Occipital lobe (tissue), 2 donors: ENCODE measurements around a stretch of chr12.

GRCh38 chr12:93851026-93851754, 174.0 kb downstream of the CRADD start:
- RAMPAGE, long total RNA, result no peak

GRCh38 chr12:94101417-94102050, 46.8 kb upstream of the PLXNC1 start:
- RAMPAGE, long total RNA, result start-site peak on the plus strand at chr12:94101589-94101627, 5 and 9 reads in 2 replicates

DNA sequence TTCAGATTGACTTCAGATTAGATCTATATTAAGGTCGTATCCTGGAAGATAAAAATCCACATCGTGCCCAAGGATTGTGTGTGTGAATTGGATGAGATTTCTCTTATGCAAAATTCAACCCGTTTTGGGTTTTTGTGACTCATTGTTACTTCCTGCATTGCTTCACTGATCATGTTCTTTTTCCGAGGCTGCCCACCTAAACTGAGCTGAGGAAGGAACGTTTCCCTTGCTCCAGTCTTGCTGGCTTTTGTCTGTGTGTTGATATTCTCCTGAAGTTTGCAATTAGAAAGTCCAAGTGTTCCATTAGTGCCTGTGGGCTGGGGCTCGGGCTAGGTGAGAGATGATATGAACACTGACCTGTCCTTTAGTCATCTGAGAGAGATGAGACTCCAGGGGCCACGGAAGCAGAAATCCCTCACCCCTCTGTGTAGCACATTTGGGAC, 27.7 kb downstream of the PLXNC1 start:
- RAMPAGE, long total RNA, result no peak

GRCh38 chr12:94207696-94208789, 59.7 kb downstream of the PLXNC1 start:
- RAMPAGE, long total RNA, result no peak

DNA sequence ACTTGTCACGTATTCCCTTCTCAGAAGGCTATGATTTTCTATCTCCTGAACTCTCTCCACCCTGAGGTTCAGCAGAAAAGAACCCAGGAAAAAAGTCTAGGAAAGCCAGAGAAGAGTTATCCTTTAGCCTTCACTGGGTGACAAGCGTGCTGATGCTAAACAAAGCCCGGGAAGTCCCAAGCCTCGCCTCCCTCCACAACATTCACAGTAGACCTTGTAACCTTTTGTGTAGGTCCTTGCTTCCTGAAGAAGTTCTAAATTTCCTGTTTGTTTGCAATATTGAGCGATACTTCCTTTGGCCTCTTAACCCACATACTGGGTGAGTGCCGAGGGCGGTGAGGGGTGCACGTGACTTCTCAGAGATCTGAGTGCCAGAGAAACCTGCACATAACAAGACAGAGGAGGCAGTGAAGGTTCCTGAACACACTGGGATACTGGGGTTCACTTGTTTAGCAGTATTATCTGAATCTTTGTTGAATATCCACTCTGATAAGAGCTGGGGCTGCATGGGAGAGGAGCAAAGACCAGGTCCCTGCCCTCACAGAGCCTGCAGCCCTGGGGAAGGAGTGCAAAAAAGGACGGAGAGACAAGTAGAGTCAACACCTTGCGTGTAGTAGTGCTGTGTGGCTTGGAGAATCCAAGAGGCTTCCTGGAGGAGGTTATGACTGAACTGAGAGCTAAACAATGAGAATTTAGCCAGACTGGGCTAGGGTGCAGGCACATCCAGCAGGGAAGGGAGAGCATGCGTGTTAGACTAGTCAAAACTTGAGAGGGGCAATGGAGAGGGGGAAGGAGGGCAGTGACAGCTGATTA, 134.4 kb downstream of the PLXNC1 start:
- RAMPAGE, long total RNA, result no peak

- RAMPAGE, long total RNA, result no peak
These were observed 92.5 kb downstream of the TMCC3 start for GRCh38 chr12:94557786-94558380.

- RAMPAGE, long total RNA, result no peak
These were observed 14.9 kb downstream of the NDUFA12 start for GRCh38 chr12:94988552-94989082.

GRCh38 chr12:95225509-95226274, 8.1 kb downstream of the VEZT start:
- RAMPAGE, long total RNA, result no peak

- RAMPAGE, long total RNA, result no peak
These were observed 12.7 kb downstream of the VEZT start for GRCh38 chr12:95230084-95230918.

GRCh38 chr12:95317997-95318675, 100.5 kb downstream of the VEZT start:
- RAMPAGE, long total RNA, result no peak

- RAMPAGE, long total RNA, result no peak
These were observed 55.9 kb upstream of the METAP2 start for GRCh38 chr12:95418059-95418422.

DNA sequence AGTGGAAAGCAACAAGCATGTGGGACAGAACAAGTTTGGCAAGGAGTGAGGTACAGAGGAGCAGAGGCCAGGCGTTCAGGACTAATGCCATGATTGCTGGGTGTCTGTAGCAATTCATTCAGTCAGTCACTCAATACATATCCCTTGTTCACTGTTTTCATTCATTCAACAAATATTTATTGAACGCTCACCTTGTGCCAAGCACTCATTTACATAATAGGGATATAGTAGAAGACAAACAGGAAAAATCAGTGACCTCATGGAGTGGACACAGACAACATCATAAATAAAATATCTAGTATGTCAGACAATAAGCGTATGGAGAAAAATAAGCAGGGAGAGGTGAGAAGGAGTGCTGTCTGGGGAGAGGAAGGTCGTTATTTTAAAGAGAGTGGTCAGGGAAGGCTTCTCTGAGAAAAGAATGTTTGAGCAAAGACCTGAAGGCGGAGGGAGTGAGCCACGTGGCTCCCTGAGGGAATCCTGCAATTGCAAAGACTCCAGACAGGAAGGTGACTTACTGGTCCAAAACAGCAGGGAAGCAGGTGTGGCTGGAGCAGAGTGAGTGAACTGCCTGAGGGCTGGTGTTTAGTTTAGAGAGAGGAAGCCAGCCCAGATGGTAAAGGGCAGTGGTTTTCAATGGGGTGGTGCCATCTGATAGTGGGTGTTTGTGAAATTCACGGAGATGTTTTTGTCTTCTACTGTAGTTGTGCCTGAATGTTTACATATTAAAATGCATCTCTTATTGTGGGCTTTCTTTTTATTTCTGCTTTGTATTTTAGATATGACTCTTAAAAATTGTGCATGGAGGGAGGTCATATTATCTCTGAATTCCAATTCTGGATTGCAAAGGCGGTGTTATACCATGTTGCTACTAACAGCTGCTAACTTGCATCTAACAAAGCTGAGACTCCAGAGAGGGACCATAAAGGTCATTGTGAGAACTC, 58.8 kb upstream of the LTA4H start:
- RAMPAGE, long total RNA, result no peak

GRCh38 chr12:96195004-96195933, 1.1 kb downstream of the ELK3 start:
- RAMPAGE, long total RNA, result no peak

- RAMPAGE, long total RNA, result no peak
These were observed 2.6 kb downstream of the ELK3 start for GRCh38 chr12:96196778-96197094.

DNA sequence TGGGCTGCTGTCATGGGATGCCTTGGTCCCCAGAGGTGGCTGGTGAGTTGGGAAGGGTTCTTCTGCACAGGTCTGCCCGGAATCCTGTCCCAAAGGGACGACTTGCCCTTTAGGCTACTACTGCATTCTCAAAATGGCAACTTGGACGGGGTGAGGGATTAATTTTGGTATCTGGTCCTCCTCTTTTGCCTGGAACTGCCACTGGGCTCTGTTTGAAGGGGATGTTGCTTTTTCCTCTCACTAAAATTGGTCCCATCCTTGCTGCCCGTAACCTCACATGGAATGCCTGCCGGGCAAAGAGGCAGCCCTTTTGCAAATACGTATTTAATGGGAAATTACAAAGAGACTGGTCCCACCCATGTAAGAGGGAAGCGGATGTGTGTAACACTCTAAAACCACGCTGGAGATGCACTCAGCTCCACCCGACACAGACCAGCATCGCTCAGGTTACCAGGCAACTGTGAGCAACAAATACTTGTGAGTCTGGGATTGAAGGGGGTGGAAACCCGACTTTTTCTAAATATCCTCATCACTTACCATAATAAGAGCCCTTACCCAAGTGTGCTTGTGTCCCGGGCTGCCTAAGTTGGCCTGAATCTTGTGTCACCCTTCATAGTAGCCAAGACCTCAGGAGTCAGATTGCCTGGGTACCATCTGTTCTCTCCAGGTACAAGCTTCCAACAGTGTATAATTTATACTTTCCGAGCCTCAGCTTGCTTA, 47.6 kb downstream of the ELK3 start:
- RAMPAGE, long total RNA, result no peak

GRCh38 chr12:96280287-96281314, 86.4 kb downstream of the ELK3 start:
- RAMPAGE, long total RNA, result no peak

- RAMPAGE, long total RNA, result no peak
These were observed 87.0 kb downstream of the CDK17 start for GRCh38 chr12:96313137-96313689.

DNA sequence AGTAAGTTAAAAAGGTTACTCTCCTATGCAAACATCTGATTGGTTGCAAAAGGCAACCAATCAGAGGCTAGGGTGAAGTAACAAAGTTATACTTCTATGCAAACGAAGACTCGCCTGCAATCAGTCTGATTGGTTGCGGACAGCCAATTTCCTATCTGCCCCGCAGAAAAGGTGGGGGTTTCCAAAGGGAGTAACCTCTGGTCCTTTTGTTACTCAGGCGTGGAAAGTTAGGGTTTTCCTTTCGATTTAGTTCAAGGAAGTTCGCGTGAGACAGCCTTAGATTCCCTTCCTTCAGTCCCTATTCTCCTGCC, 208.0 kb upstream of the NEDD1 start:
- RAMPAGE, long total RNA, result no peak

GRCh38 chr12:97024852-97025514, 117.9 kb downstream of the NEDD1 start:
- RAMPAGE, long total RNA, result no peak

GRCh38 chr12:98419515-98420262, 95.7 kb upstream of the TMPO start:
- RAMPAGE, long total RNA, result no peak